Measurements from ENCODE around the genes B4GALNT2 and GNGT2.

DNA sequence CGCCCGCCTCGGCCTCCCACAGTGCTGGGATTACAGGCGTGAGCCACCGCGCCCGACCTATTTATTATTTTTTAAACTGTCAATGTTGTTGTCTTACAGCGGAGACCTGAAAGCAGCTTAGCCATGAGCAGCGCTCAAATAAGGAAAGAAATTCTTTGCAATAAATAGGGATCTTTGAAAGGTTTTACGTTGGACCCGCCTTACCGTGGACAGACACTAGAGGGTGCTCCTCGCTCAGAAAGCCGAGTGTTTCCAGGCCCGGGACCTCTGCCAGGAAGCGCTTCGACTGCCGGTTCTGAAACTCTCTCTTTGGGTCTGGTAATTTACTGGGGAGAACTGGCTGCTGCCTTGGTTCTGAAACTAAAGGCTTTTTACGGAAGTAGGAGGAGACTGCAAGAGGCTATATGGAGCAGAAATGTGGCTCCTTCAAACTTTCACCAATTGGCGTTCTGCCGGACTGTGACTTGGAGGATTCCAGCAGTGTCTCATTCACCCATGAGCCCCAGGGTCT lies 45.5 kb upstream of the HOXB9 start:
- PRO-cap = no peak
- RAMPAGE, long total RNA = no peak

GRCh38 chr17:48718255-48719420 lies 3.7 kb downstream of the PRAC1 start:
- PRO-cap = no peak
- RAMPAGE, long total RNA = no peak

DNA sequence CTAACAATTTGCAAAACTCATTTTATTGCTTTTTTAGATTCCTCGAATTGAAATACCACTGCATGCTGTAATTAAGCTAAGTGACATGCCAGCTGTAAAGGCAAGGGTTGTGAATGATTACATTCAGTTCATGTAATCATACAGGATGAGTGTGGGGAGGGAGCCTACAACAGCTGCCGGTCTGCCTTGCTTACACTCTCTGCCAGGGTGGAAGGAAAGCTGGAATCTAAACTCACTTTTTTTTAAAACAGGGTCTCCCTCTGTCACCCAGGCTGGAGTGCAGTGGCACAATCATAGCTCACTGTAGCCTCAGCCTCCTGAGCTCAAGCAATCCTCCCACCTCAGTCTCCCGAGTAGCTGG lies 29.2 kb upstream of the HOXB13 start:
- PRO-cap = no peak
- RAMPAGE, long total RNA = no peak

DNA sequence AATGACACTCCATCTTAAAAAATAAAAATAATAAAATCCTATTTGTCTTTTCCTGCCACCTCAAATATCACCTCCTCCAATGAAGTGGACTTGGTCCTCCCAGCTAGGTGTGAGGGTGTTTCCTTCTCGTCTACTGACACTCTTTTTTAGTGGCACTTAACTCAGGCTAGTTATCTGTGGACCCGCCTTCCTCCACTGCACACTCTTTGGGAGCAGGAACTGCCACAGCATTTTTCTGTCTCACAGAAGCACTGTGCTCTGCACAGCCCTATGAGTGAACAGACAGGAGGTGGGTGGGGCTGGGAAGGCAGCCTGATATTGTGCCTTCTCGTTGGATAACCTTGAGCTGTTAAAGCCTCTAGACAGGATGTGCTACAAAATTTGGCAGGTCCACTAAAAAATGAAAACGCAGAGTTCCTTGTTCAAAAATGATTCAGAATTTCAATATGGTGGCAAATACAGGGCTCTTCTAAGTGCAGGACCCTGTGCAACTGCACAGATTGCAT lies 31.9 kb upstream of the HOXB13 start:
- PRO-cap = no peak
- RAMPAGE, long total RNA = no peak

DNA sequence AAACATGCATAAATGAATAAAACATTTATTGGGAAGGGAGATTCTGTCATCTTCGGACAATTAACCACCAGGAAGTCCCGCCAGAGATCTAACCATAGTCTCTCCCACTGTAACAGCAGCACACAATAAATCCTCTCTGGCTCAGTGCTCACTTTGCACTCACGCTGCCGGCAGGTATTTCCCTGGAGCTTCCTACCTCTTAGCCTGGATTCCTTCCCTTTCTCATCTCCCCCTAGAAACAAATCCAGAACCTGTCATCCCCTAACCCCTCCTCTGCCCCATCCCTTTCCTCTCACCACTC lies 1.6 kb downstream of the GIP start:
- PRO-cap = no peak
- RAMPAGE, long total RNA = no peak

- PRO-cap = no peak
- RAMPAGE, long total RNA = no peak
These were observed 18.7 kb downstream of the IGF2BP1 start for GRCh38 chr17:49015898-49016370.

DNA sequence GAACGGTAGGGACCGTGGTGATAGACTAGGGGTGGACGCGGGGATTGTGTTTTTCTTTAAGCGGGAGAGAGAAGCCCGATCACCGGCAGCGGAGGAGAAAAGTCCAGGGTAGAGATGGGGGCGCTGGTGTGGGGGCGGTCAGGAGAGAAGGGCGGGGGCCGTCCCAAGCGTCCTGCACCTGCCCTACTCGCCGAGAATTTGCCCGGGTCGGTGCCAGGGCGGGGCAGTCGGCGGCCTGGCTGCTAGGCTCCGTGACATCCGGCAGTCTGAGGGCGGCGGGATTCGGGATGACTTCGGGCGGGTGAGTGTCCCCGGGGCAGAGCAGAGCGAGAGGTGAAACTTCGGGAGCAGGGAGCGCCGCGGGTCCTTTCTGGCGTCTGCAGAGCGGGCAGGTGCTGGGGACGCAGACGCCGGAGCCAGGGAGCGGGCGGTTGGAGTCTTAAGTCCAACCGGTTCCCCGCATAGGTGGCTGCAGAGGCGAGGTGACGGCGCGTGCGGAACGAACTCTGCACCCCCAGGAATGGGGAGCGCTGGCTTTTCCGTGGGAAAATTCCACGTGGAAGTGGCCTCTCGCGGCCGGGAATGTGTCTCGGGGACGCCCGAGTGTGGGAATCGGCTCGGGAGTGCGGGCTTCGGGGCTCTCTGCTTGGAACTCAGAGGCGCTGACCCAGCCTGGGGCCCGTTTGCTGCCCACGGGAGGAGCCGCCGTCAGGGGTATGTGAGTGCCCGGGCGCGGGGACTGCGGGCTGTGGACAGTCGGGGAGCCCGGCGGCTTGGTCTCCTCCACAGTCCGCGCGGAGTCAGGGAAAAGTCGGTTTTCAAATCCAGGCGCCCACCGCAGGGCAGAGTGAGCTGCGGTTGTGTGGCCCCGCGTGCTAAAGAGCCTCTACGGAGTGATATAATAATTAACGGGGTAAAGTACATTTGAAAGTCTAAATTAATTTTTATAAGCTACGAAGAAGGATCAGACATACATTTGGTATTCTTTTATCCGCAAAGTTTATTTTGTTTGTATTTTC lies at the start of gene B4GALNT2:
Gene B4GALNT2, plus strand, starts transcription at position 264 of the 1,019 bp plus-strand sequence.
- PRO-cap = no peak
- RAMPAGE, long total RNA = no peak

- PRO-cap = no peak
- RAMPAGE, long total RNA = no peak
These were observed 1.2 kb downstream of the GNGT2 start for GRCh38 chr17:49208851-49209880.

DNA sequence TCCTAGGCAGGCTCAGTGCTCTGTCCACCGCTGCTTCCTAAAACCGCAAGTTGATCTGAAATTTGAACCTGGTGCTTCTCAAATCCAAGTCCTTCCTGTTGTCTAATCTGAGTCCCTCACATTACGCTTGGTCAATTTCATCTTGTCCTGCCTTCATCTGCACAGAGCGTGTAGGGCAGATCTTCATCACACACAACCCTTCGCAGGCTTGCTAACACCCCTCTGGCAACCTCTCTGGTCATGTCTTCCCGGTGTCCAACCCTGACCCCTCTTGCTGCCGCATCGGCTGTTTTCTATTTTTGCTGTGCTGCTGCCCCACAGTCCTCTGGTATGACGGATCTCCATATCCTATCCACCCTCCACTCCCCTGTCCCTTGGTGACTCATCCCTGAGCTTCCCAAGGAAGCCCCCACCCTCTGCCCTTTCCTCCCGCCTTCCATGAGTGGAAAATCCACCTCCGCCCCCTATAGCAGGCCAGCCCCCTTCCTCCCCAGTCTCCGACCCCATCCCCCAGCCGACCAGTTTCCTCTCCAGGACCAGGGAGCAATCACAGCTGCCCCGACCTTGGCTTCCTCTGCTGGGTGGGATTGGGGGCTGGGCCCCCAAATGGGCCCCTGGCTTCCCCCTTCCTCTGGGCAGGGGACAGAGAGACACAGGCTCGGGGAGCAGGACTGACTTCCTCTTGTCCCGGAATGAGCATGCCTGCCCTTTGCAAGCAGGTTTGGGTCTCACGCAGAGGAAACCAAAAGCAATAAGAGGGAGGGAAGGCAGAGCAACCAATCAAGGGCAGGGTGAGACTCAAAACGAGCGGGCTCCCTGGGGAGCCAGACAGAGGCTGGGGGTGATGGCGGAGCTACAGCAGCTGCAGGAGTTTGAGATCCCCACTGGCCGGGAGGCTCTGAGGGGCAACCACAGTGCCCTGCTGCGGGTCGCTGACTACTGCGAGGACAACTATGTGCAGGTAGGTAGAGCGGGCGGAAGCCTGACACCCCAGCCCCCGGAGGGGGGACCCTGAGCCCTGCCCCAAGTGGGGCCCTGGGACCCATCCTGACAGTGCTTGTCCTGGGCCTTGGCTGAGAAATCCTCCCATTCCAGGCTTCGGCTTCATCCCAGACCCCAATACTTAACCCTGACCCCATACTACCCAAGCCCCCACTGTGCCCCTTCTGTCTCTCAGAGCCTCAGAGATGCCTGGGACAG lies at the start of gene GNGT2:
Gene GNGT2, minus strand, starts transcription at position 694 of the 1,200 bp plus-strand sequence.
- PRO-cap = bidirectional peak, plus-strand start at position 831 of the sequence, minus-strand start at position 694 of the sequence
- RAMPAGE, long total RNA = start-site peak on the plus strand centred at position 831 of the sequence, 8 bp wide, 247 and 173 reads in 2 replicates

DNA sequence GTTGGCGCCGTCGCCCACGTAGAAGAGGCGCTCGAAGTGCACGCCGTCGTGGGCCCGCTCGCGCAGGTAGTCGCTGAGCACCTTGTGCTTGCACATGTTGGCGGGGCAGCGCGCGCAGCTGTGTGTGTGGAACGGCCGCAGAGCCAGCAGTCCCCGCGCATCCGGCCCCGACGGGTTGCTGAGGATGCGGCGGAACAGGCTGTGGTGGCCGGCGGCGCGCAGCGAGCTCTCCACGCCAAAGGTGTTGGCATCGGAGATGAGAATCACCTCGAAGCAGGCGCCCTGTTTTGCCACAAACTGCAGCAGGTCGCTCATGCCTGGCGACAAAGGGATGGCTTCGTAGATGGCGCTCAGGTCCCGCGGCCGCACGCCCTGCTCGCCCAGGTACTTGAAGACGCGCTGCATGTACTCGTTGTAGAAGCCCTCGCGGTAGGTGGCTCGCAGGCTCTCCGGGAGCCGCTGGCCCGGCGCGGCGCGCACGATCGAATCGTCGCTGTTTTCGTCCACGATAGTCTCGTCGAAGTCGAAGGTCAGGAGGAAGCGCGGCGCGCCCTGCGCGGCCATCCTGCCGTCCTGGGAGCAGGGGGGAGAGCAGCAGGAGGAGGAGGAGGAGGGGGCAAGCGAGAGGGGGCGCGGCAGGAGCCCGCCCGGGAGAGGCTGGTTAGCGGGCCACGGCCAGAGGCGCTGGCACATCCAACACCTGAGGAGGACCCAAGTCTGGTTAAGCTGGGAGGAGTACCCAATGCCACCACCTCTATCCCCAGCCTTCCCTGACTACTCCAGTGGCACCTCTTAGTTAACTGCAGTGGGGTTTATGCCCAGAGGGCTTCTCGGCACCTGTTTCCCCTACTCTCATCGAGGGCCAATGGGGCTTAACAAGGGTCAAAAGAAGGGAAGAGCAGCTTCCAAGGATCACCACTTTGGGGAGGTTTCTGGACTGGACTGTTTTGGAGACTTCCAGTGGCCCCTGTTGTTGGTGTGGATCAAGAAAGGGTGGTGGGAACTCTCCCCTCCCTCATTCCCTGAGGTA lies 5.8 kb downstream of the PHOSPHO1 start:
- PRO-cap = no peak
- RAMPAGE, long total RNA = no peak

- PRO-cap = no peak
- RAMPAGE, long total RNA = no peak
These were observed 63.9 kb upstream of the PHOSPHO1 start for GRCh38 chr17:49294501-49294931.

DNA sequence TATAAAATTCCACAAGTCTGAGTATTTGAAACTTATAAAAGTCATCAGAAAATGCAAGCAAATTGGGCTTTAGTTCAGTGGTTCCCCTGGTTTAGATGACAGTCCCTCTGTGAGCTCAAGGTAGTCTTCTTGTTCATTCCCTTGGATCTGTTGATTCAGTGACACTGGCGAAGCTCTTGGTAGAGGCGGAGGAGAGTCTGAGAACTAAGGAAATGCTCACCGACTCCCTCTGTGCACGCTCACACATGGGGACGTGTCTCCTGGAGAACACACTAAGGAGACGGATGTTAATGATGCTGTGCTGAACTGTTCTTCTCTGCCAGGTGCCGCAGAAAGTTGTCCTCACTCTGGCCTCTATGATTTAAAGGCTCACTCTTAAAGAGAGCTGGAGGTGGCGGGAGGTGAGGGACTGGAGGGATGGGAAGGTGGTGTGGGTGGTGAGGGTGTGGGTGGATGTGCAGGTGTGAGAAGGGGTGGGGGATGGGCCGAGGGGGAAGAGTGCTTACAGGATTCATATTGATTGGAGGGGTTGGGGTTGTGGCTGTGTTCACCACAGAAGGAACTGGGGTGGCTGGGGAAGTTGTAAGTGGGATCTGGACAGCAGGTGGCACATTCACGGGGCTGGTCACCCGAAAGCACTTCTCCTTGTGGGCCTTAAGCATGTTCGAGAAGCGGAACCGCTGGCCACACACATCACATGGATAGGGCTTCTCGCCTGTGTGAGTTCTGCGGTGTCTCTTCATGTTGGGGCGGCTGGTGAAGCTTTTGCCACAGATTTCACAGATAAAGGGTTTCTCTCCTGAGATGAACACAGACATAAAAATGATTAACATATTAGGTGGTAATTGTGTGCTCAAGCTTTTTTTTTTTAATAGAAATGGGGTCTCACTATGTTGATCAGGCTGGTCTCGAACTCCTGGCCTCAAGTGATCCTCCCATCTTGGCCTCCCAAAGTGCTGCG lies 63.6 kb downstream of the ZNF652 start:
- PRO-cap = no peak
- RAMPAGE, long total RNA = no peak

DNA sequence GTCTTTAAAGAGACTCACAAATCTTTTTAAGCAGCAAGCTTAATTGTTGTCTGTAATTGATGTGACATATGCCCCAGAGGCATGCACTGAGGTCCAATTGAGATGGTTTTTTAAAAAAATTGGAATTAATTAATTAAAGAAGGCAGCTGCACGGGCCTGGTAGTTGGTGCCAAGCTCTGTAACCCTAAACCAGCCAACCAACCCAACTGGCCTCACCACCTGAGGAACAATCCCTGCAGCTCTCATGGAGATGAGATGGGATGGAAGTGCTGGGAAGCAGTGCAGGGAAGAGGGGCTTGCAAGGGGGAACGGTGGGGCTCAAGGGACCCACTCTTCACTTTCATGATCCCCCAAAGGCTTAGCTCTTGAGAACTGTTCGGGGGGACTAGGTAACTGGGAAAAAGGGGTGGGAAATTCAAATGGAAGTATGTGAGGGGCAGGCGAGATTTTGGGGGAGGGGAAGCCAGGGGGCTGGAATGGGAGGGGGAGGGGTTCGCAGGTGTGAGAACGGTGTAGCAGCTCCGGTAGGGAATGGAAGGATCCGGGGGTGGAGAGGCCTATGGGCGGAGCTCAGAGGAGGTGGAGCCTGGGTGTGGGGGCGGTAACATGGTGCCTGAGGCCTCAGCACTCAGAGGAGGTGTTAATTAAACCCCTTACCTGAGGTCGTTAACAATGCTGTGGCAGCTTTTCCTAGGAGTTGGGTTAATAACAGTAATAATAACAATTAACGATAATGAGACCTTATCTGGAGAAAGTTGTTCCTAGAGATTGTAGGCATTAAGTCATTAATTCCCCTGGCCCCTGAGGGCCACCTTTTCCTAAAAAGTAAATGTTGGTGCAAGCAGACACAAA lies 9.3 kb upstream of the ZNF652 start:
- PRO-cap = no peak
- RAMPAGE, long total RNA = no peak

DNA sequence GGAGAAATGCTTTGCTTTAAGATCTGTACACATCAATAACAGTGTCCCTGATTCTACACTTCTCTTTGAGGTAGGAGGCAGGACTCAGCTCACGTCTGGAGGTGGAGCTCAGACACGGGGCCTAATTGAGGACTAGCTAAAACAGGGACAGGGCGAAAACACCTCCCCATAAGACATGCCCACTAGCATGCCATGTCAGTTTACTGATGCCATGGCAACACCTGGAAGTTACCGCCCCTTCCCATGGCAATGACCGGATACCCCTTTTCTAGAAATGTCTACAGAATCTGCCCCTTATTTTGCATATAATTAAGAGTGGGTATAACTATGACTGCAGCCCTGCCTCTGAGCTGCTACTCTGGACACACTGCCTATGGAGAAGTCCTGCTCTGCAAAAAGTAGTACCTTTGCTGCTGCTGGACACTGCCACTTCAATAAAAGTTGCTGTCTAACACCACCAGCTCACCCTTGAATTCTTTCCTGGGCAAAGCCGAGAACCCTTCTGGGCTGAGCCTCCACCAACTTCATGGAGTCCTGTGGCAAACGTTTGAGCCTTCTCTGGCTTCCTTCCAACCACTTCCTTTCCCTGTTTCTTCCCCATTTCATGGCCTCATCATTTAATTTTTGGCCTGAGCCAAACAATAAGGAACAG lies 21.1 kb downstream of the PHB1 start:
- PRO-cap = no peak
- RAMPAGE, long total RNA = no peak

DNA sequence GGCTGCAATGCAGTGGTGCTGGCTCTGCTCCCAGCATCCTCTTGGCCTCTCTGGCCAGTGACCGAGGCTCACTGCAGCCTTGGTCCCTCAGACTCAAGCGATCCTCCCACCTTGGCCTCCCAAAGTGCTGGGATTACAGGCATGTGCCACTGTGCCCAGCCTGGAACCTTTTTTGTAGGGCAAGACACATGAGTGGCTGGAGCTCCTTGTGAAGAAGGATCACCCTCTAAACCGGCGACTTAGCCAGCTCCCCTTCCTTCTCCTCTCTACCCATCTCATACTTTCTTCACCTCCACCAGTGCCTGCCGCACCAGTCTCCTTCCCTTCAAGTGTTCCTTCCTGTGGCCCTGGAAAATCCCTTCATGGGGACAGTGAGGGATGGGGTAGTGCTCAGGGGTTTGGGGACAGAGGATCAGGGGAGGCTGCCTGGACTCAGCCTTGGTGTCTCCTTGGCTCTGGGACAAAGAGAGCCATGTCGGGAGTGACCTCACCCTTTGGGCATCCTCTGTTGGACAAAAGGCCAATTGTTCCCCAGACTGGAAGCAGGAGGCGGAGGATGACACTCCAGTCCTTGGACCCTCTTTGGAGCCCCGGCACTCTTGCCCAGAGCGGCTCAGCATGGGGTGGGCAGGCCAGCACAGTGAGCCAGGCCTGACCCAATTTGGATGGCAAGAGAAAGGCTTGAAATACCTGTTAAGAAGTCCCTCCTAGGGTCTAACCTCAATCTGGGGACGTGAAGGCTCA lies 39.2 kb upstream of the PHB1 start:
- PRO-cap = no peak
- RAMPAGE, long total RNA = no peak

- PRO-cap = no peak
- RAMPAGE, long total RNA = no peak
These were observed 797 bp downstream of the NGFR start for GRCh38 chr17:49495710-49496470.

- PRO-cap = no peak
- RAMPAGE, long total RNA = no peak
These were observed 13.1 kb downstream of the NGFR start for GRCh38 chr17:49508117-49508649.

DNA sequence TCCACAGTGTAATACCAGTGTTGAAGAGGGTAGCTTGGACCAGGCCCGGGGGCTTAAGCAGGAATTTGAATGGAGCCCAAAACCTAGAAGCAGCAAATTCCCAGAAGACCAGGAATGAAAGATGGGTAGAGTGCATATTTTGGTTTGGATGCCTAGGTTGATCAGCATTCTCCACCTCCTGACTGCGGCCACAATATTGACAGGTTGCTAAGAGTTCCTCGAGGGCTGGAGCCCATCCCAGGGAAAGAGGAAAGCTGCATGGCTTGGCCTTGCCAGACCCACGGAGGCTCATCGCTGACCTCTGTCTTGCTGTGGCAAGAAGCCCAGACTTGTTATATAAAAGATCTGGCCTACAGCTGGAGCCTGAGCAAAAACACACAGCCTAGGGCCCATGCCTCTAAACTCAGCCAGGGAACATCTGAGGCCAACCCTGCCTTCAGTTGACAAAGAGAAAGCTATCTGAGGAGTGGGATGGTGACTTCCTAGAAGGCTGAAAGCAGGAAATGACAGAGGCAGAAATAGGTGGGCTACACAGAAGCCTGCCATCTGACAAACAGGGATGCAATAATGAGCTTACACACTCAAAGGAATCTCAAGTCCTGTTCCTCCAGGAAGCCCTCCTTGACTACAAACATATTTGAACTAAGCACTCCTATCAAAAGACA lies 22.4 kb upstream of the SLC35B1 start:
- PRO-cap = no peak
- RAMPAGE, long total RNA = no peak

- PRO-cap = no peak
- RAMPAGE, long total RNA = no peak
These were observed 16.8 kb downstream of the FAM117A start for GRCh38 chr17:49747081-49747606.

GRCh38 chr17:49787337-49787795 lies 1.1 kb upstream of the KAT7 start:
- PRO-cap = no peak
- RAMPAGE, long total RNA = no peak

Data from Karpas-422 (cell line).